ENCODE measurements around a stretch of chr10.

- PRO-cap, result no peak
- RAMPAGE, long total RNA, 4 experiments, result no peak in any of the 4 experiments
Observed at GRCh38 chr10:27747144-27747436, 1.5 kb upstream of the MKX start.

GRCh38 chr10:28171511-28172313 lies 131.2 kb downstream of the MPP7 start:
- PRO-cap, result no peak
- RAMPAGE, long total RNA, 4 experiments, result no peak in any of the 4 experiments

GRCh38 chr10:28518530-28518762 lies 14.5 kb upstream of the WAC start:
- PRO-cap, result no peak
- RAMPAGE, long total RNA, 4 experiments, result no peak in any of the 4 experiments

- PRO-cap, result no peak
- RAMPAGE, long total RNA, 4 experiments, result no peak in any of the 4 experiments
Observed at GRCh38 chr10:28531963-28532506, 883 bp upstream of the WAC start.

DNA sequence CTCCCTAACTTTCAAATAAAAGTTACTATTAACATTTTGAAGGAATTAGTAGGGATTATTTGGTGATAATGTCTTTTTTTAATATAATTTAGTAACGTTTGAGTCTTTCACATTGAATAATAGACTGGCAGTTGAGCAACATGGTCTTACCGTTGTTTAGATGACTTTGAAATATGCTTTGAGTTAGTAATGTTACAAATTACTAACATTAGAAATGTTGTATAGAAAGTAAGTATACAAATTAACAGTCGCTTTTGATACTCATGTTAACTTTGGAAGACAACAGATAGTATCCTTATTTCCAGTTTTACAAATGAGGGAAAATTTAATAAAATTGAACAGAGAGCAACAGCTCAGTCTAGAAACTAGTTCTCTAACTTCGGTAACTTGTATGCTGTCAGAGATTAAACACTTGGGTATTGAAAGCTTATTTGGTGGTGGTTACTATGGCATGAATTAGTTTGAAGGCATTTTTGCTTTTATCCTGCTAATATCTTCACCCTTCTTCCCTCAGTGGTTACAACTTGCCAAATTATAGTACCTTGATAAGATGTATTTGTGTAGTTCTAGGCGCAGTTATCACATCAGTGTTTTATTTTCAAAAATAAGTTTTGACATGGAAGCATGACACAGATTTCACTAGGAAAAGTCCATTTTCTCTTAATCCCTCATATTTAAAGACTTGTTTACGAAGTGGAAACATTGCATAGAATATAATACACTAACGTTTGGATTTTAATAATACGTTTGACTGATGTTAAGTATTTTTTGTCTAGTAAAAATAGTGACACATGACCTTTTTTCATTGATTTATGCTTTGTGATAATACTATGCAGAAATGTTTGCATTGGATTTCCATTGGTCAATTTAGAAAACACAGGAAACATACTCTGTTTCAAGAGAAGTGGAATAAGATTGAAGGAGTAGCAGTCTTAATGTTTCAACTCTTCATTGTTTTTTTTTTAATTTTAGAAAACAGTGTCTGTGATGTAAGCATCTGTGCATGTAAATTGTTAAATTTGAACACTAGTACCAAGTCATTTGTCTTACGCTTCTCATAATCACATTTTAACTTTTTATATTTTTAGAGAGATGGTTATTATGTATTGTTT lies 7.4 kb downstream of the WAC start:
- PRO-cap, result no peak
- RAMPAGE, long total RNA, 4 experiments, result no peak in any of the 4 experiments

DNA sequence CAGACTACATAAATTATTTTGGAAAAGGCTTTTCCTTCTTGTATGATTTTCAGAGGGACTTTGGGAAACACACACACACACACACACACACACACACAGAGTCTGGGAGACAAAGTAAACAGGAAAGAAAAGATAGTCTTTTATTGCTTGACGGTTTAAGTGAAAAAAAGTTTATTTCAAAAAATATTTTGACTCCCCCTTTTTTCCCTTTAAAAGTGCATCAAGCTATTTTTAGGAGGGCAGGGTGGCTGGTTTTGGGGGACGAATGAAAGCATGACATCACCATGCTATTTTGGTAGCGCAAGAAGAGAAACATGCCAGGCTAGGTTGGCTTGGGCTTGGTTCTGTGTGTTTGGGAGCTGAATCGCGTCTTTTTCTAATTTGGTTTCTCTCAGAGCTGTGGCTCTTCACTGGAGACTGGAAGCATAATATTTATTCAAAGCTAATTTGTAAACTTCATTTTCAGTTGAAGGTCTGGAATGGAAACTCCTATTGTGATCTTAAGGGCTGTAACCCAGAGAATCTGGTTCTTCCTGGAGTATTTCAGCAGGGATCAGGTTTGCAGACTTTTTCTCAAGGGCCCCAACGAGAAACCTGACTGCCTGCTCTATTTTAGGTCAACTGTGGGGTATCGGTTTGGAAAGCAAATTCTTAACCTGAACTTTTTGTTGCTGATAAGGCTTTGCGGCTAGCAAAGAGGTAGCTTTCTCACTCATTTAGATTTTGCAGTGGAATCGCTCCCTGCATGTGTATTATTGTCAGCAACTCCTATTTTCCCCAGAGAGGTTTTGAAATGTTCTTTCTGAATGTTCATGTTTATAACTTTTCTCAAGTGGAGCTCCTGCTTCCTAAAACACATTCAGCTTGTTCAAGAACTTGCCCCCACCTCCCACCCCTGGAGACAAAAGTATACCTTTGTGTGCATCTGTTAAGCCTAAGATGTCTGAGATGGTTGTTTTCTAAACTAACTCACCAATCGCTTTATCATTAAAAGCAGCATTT lies 129.4 kb downstream of the BAMBI start:
- PRO-cap, result unidirectional peak, plus-strand start at position 295 of the sequence; unidirectional peak, plus-strand start at position 341 of the sequence
- RAMPAGE, long total RNA, 4 experiments, result no peak in any of the 4 experiments

GRCh38 chr10:29087431-29087934 lies 201.4 kb upstream of the LYZL1 start:
- PRO-cap, result no peak
- RAMPAGE, long total RNA, 4 experiments, result no peak in any of the 4 experiments

DNA sequence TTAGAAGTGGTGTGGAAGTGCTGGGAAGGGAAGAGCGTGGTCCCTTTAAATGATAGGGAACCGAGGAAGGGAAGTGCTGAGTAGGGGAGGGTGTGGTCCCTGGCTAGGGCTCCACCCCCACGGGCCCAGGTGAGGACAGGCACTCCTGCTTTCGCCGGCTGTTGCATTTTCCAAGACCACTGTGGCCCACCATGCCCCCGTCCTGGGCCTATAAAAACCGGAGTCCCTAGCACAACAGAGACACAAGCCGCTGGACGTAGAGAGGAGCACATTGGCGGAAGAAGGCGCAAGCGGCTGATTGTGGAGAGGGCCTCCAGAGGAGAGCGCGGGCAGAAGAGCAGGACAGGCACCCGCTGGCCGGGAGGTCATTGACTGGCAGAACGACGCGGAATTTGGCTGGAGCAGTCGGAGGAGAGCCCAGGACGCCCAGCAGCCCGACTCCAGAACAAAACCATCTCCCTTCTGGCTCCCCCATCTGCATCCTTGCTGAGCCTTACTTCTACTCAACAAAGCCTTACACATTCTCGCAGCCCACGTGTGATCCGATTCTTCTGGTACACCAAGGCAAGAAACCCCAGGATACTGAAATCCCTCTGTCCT lies 146.2 kb upstream of the LYZL1 start:
- PRO-cap, result no peak
- RAMPAGE, long total RNA, 4 experiments, result no peak in any of the 4 experiments

GRCh38 chr10:29318114-29319058 lies 29.5 kb downstream of the LYZL1 start:
- PRO-cap, result no peak
- RAMPAGE, long total RNA, 4 experiments, result no peak in any of the 4 experiments

GRCh38 chr10:29324079-29324609 lies 35.3 kb downstream of the LYZL1 start:
- PRO-cap, result no peak
- RAMPAGE, long total RNA, 4 experiments, result no peak in any of the 4 experiments

DNA sequence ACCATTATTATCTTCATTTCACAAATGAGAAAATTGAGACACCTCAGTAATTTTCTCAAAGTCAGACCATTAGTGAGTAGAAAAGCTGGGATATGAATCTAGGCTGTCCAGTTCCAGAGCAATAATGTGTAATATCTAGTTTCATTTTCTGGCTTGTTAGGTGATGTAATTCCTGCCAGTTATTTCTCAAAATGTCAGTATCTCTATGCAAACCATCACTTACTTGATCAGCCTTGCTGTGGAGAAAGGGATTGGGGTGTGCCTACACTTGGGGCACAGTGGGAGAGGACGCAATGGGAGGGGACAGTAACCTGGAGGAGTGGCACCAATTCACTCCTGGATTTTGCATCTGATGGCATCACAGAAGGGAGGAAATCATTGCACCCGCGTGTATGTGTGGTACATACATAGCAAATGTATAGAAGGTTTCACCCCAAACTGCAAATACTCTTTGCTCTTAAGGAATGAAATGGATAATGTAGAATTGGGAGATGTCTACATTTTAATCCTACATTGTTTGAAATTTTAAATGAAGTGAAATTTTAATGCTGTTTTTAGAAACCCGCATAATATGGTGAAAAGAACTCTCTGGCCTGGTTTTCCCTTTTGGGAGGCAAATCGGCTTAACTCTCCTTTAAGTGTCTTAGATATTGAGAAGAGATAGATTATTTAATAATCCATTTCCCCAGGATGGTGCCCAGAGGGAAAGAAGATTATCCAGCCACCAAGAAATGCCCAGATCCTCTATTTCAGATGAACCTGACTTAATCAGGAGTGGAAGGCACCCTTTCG lies 157.7 kb downstream of the LYZL1 start:
- PRO-cap, result no peak
- RAMPAGE, long total RNA, 4 experiments, result no peak in any of the 4 experiments

DNA sequence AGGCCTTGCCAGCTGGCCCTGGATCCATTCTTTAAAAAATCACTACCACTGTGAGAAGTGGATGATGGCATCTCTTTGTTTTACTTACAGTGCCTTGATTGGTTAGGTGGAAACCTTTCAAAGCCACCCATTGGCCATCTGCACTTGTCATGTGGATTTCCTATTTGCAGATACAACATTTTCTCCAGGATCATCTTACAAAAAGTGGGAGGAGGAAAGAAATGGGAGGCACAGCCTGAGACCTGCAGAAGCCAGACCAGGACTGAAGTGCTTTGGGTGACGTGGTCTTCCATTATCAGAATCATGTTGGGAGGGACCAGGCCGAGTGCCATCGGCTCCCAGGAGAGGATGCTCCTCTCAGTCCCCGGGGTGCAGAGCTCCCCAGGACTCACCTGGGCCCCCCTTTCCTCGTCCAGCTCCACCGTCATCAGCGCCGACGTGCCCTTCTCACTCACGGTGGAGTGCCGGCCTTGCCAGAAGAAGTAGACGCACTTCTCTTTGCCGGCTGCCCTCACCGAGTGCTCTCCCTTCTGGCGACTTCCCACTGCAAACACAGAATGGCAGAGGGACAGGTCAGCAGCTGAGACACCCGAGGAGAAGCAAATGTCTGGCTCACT lies 161.2 kb downstream of the SVIL start:
- PRO-cap, result no peak
- RAMPAGE, long total RNA, 4 experiments, result start-site peak on the minus strand in 1 of 4 experiments, centred at position 495 of the sequence, 137 reads per replicate

GRCh38 chr10:29477237-29477853 lies 157.4 kb downstream of the SVIL start:
- PRO-cap, result no peak
- RAMPAGE, long total RNA, 4 experiments, result no peak in any of the 4 experiments

DNA sequence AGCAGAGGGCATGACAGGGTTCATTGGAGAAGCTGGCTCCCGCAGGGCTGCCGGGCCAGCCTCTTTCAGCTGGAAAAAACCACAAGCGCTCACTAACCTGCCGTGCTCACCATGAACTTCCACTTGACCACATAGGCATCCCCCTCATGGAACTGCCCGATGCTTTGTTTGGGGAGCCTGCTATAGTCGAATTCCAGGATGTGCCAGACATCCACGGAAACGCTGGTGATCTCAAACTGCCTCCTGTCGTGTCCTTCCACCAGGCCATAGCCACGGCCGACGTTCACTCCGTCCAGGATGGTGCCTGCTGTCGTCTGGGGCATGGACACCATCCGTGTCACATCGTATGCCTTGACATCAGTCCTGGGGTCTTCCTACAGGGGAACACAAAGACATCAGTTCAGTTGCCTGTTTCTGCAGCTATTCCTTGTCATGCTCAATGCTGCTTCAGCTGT lies 154.3 kb downstream of the SVIL start:
- PRO-cap, result no peak
- RAMPAGE, long total RNA, 4 experiments, result start-site peak on the minus strand in 1 of 4 experiments, centred at positions 149 to 321 of the sequence, 162 to 379 reads per replicate

DNA sequence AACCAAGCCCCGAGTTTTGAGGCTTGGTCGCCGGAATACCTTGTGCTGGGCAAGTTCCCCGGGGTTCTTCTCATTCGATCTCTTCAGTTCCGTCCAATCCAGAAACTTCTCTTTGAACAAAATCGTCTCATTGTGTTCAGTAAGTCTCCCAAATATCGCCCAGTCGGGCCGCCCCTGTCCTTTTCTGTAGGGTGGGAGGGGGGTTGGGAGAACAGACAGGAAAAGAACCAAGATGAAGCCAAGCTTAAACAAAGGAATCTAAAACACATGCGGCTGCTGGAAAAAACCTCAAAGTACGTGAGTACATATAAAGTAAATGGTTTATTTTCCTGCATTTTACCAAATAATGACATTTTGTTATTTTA lies 153.2 kb downstream of the SVIL start:
- PRO-cap, result no peak
- RAMPAGE, long total RNA, 4 experiments, result start-site peak on the minus strand in 2 of 4 experiments, centred at positions 115 to 117 of the sequence, 114 to 291 reads per replicate

- PRO-cap, result no peak
- RAMPAGE, long total RNA, 4 experiments, result no peak in any of the 4 experiments
Observed at GRCh38 chr10:29588853-29589541, 45.8 kb downstream of the SVIL start.

GRCh38 chr10:29647481-29647929 lies 12.7 kb upstream of the SVIL start:
- PRO-cap, result no peak
- RAMPAGE, long total RNA, 4 experiments, result no peak in any of the 4 experiments

GRCh38 chr10:29647930-29648637 lies 13.3 kb upstream of the SVIL start:
- PRO-cap, result no peak
- RAMPAGE, long total RNA, 4 experiments, result no peak in any of the 4 experiments

GRCh38 chr10:29688015-29688507 lies 53.3 kb upstream of the SVIL start:
- PRO-cap, result no peak
- RAMPAGE, long total RNA, 4 experiments, result no peak in any of the 4 experiments

- PRO-cap, result no peak
- RAMPAGE, long total RNA, 4 experiments, result no peak in any of the 4 experiments
Observed at GRCh38 chr10:29804808-29805477, 170.2 kb upstream of the SVIL start.

Data from sigmoid colon (tissue), 4 donors.